Measurements from ENCODE around the gene EPS8L3.

- PRO-cap, result no peak
These were observed 2.6 kb downstream of the CELSR2 start for GRCh38 chr1:109251624-109252752.

- PRO-cap, result no peak
These were observed 4.2 kb downstream of the CELSR2 start for GRCh38 chr1:109253349-109254164.

GRCh38 chr1:109275478-109276050, 7.4 kb downstream of the PSRC1 start:
- PRO-cap, result no peak

DNA sequence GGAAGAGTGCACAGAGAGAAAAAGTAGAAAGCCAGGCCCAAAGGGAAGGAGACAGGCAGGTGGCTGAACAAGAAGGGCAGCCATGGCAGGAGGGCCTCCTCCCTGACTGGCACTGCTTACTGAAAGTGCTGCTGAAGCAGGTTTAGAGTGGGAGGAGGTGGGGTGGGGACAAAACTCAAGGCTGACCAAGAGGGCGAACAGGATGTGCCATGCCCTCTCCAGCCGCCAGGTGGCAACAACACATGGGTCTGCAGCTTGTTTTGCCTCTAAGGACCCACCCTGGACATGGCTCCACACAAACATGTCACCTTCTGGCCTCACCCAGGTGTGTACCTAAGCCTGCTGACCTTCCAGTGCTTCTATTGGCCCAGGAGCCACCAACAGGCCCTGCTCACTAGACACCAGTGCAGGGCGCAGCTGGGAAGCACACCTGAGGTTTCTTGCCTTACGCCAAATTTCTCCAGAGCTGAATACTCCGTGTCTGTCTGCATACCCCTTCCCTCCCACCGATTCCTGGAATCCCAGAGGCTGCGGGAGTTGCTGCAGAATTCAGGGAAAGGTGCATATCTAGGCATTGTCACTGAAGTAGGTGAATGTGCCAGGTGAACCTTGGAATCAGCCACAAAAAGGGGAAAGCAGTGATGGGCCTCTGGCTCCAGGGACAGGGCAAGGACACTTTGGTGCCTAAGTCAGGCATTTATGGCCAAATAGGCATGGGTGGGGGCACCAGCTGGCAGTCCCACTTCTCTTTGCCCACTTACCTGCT, 5.4 kb downstream of the PSRC1 start:
- PRO-cap, result unidirectional peak, minus-strand start at position 118 of the sequence

GRCh38 chr1:109281645-109282445, 1.1 kb downstream of the PSRC1 start:
- PRO-cap, result no peak

DNA sequence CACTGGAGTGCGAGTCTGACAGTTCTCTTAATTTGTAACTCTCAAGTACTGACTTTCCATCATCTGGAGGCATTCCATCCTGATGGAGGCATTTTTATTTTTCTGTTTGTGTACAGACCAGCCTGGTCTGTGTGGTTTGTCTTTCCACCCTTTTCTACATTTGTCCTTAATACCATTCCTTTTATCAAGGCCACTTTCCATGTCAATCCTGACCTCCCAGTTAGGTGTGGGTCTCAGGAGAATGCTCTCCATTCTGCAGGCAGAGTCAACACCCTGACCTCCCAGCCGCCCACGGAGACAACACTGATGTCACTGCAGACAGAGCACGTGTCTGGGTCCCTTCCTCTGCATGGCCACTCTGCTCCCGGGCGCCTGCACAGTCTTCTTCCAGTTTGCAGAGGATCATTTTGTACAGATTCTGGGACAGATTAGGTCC, 8.3 kb downstream of the MYBPHL start:
- PRO-cap, result no peak

- PRO-cap, result no peak
These were observed 4.1 kb upstream of the MYBPHL start for GRCh38 chr1:109310853-109311368.

- PRO-cap, result no peak
These were observed 35.0 kb upstream of the MYBPHL start for GRCh38 chr1:109341625-109342310.

- PRO-cap, result no peak
These were observed 40.7 kb upstream of the MYBPHL start for GRCh38 chr1:109347285-109348200.

DNA sequence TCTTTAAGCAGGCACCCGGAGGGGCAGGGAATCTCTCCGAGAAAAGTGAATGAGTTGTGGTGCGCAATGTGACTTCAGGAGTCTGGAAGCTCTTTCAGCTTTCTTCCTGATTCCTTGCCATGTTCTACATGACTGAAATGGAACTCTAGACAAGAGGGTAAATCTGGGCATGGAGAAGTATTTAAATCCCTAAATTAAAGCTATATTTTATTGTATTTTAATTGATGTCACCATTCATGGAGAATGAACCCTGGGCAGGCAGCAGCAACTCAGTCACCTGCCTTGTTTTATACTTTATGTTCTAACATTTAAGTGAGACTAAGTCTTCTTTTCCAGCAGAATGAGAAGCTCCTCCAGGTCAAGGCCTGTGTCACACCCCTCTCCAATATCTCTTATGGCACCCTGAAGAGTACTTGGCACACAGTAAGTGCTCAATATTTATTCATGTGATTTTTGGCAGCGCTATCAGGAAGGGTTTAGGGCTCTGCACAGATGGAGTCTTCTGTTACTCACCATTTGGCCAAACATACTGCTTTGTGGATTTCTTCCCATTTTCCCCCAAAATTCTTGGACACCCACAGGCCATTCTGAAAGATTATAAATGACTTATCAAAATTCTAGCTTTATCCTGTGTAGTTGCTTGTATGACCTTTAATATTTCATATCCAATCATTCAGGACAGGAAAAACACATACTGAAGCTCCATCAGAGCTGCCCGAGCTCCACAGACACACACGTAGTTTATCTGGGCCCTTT, 43.8 kb upstream of the MYBPHL start:
- PRO-cap, result no peak

- PRO-cap, result bidirectional peak, plus-strand start at chr1:109371710, minus-strand start at chr1:109371625
These were observed 26.2 kb downstream of the SORT1 start for GRCh38 chr1:109371464-109371893.

- PRO-cap, result no peak
These were observed 24.5 kb downstream of the SORT1 start for GRCh38 chr1:109372955-109373954.

- PRO-cap, result no peak
These were observed 4.8 kb downstream of the SORT1 start for GRCh38 chr1:109392625-109393676.

DNA sequence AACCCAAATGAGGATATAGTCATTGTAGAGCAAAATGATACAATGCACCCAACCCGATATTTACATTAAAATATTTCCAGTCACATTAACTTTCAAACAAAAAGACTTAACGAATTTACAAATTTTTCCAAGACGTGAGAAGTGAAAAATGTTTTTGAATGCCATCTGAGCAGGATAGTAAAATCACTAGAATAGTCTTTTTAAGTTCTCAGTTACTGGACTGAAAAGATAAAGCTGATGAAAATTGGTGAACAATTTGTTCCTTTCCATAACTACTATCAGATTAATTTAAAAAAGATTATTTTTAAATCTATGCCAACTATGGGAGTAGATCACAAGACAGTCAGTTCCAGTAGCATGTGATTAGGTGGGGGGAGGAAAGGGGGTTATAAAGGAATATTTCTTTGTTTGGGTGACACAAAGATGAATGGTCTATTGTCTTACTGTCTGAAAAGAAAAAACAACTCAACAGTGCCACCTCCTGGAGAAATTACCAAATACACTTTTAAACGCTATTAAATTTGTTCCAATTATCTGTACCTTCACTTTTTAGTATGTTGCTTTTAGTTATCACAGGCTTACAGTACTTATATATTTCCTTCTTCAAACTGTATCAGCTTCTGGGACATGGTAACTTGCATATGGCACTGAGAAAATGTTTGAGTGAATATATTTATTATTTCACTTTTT, 1.5 kb upstream of the SORT1 start:
- PRO-cap, result no peak

GRCh38 chr1:109466100-109466376, 308 bp upstream of the SYPL2 start:
- PRO-cap, result no peak

DNA sequence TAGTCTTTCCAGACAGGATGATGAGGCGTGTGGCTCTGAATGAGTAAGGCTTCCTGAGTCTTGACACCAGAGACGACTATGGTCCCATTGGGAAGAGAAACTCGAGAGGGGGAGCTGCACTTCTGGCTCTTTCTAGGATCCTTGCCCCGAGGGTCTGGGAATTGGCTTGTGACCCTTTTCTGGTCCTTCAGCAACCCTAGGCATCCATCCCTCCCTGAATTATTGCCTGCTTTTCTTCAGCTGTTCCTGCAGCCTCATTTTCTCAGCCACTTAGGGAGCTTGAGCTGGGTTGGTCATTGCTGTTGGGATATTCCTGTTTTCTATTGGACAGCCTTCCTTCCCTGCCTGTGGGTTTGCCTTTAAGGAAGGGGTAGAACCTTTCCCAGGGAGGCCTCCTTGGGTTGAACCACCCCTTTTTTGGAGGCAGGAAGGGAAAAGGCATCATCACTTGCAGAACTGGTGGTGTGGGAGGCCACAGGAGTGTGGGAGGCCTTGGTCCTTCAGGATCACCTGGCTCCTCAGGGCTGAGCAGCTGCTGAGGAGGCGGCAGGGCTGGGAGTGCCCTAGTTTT, 834 bp upstream of the CYB561D1 start:
- PRO-cap, result no peak

DNA sequence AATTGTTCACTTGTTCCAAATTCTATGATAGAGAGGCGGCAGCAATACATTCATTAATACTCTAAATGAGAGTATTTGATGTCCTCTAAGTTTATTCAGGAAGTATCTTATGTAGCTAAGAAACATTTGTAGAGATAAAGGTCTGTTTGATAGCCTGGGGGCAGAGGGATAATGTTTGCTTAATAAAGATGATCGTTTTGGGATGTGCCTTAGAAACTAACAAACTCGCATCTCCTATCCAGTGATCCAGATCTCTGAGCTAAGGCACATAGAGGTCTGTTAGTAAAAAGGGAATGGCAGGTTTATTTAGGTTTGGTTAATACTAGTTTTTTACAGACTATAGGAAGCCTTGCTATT, 17.2 kb downstream of the GNAT2 start:
- PRO-cap, result no peak

- PRO-cap, result no peak
These were observed at the start of gene EPS8L3 for GRCh38 chr1:109763763-109764173. EPS8L3 (minus strand) TSS chr1:109763923.

DNA sequence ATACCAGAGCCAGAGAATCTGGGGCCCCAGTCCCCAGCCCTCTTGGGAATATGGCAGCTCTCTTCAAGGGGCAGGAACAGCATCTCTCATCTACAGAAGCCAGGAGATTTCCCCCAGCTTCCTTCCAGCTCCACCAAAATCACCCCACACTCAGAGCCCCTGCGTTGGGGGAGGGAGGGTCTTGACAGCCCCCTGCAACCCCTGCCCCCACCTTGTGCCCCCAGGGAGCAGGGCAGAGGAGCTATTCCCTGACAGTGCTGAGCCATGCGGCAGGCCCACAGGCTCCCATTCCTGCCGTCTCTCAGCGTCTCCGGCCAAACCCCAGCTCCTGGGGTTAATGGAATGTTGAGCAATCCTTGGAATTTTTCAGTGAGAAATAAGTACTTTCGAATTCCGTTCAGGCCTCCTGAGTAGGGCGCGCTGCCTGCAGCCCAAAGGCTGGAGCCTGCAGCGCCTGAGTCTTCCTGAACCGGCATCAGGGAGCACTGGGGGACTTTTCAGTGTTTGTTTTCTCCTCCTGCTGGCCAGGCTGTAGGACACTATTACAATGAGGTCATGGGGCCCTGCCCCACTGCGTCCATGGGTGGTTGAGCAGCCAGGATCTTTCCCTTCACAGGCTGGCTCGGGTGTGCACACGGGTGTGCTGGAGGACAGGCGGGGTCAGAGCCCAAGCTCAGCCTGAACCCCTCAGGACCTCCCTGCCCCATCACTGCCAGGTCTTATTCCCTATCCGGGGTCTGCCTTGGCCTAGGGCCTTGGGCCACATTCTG, 33.3 kb upstream of the CSF1 start:
- PRO-cap, result bidirectional peak, plus-strand start at position 407 of the sequence, minus-strand start at position 339 of the sequence

GRCh38 chr1:109887806-109888232, 22.8 kb upstream of the CSF1 start:
- PRO-cap, result no peak

All from left lobe of liver (tissue), 1 donor.